ENCODE measurements around a stretch of chr18.

GRCh38 chr18:76545785-76546427 lies 50.9 kb upstream of the ZNF516 start:
- PRO-cap = no peak
- RAMPAGE, long total RNA = no peak

- PRO-cap = no peak
- RAMPAGE, long total RNA = no peak
Measured at GRCh38 chr18:76573263-76573811, 78.3 kb upstream of the ZNF516 start.

DNA sequence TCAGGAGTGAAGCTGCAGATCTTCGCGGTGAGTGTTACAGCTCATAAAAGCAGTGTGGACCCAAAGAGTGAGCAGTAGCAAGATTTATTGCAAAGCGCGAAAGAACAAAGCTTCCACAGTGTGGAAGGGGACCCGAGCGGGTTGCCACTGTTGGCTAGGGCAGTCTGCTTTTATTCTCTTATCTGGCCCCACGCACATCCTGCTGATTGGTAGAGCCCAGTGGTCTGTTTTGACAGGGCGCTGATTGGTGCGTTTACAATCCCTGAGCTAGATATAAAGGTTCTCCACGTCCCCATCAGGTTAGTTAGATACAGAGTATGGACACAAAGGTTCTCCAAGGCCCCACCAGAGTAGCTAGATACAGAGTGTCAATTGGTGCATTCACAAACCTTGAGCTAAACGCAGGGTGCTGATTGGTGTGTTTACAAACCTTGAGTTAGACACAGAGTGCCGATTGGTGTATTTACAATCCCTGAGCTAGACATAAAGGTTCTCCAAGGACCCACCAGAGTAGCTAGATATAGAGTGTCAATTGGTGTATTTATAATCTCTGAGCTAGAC lies 104.3 kb upstream of the ZNF516 start:
- PRO-cap = no peak
- RAMPAGE, long total RNA = no peak

GRCh38 chr18:76678363-76678644 lies 144.1 kb upstream of the ZNF236 start:
- PRO-cap = no peak
- RAMPAGE, long total RNA = no peak

DNA sequence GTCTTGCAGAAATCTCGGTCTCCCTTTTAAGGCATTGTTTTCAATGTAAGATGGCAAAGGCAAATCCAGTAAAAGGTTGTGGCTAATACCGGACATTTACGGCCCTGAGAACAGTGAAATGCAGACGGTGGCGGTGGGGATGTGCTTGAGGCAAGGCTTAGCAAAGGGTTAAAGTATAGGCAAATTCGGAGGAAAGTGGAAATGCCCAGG lies 114.7 kb upstream of the ZNF236 start:
- PRO-cap = no peak
- RAMPAGE, long total RNA = no peak

GRCh38 chr18:76953478-76953908 lies 131.1 kb downstream of the ZNF236 start:
- PRO-cap = no peak
- RAMPAGE, long total RNA = no peak

- PRO-cap = no peak
- RAMPAGE, long total RNA = no peak
Measured at GRCh38 chr18:77061830-77062152, 70.8 kb downstream of the MBP start.

GRCh38 chr18:77088745-77089740 lies 43.5 kb downstream of the MBP start:
- PRO-cap = unidirectional peak, plus-strand start at chr18:77089638
- RAMPAGE, long total RNA = no peak

DNA sequence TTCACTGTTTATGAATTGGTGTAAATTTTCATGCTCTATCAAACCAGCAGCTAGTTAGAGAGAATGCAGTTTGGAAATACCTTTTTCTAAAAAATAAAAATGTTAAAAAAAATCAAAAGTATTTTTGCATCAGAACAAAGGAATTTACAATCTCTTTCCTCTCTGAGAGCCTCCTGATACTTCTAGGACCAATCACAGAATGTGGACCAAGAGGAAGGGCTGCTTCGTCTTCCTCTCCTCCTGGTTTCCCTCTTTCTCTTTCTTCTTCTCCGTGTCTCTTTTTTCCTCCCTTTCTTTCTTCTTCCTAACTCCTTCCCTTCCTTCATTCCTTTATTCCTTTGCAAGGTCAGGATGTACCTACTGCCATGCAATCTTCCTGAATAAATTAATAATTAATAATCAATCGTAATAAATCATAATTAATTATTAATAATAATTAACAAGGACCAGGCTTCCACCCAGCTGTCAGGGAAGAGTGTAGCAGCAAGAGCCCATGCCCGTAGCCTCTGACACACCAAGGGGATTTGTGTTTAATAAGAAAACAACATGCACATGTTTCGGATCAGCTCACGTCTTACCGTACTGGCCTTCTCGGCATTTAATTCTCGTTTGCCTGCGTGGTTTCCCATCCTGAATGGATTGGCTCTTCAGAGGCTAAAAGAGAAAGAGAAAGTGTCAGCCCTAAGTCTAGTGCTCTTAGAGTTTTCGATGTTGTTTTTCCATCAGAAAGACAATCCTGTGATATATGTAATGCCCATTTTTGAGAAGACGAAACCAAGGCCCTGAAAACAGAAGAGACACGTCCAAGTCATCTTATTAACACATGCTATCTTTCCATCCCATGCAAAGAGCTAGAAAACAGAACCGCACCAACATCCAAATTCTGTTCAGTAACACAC lies 27.7 kb downstream of the MBP start:
- PRO-cap = no peak
- RAMPAGE, long total RNA = no peak

GRCh38 chr18:77111234-77111860 lies 21.2 kb downstream of the MBP start:
- PRO-cap = no peak
- RAMPAGE, long total RNA = no peak

- PRO-cap = no peak
- RAMPAGE, long total RNA = no peak
Measured at GRCh38 chr18:77118758-77119280, 13.8 kb downstream of the MBP start.

- PRO-cap = no peak
- RAMPAGE, long total RNA = no peak
Measured at GRCh38 chr18:77123285-77123594, 9.3 kb downstream of the MBP start.

DNA sequence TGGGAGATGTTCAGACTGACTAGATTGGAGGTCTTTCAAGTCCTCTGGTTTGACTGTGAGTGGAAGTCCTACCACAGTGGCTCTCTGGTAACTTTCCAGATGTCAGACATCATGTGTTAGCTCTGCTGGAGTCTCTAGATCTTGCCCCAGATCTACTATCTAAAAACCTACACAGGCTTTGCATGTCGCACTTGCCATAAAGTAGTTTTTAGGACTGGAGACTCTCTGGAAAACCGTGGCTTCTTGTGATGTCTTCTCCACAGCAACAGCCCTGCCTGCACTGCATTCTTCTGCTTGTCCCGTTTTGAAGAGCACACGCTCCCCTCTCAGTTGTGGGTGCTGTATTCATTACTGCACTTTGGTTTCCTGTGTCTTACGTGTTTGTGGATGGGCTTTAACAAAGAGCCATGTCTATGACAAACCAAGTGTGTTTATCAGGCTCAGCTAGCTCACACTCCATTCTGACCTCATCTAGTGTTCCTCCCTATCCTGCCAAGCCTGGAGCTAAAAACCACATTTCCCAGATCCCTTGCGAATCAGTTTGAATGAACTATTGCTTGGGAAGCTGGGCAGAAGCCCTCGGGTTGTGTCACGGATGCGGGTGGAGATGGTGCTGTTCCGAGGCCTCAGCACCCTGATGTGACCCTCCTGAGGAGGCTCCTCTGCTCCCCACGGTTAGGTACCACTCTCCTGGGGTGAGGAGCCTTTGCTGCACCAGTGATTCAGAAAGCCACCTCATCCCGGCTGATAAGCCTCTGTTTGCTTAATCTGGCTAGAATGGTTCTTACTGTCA lies 116.4 kb downstream of the GALR1 start:
- PRO-cap = no peak
- RAMPAGE, long total RNA = no peak

GRCh38 chr18:78734435-78734721 lies 245.2 kb upstream of the SALL3 start:
- PRO-cap = no peak
- RAMPAGE, long total RNA = no peak

- PRO-cap = no peak
- RAMPAGE, long total RNA = no peak
Measured at GRCh38 chr18:79047403-79047939, 21.7 kb upstream of the ATP9B start.

GRCh38 chr18:79371324-79372063 lies 24.2 kb upstream of the NFATC1 start:
- PRO-cap = no peak
- RAMPAGE, long total RNA = no peak

DNA sequence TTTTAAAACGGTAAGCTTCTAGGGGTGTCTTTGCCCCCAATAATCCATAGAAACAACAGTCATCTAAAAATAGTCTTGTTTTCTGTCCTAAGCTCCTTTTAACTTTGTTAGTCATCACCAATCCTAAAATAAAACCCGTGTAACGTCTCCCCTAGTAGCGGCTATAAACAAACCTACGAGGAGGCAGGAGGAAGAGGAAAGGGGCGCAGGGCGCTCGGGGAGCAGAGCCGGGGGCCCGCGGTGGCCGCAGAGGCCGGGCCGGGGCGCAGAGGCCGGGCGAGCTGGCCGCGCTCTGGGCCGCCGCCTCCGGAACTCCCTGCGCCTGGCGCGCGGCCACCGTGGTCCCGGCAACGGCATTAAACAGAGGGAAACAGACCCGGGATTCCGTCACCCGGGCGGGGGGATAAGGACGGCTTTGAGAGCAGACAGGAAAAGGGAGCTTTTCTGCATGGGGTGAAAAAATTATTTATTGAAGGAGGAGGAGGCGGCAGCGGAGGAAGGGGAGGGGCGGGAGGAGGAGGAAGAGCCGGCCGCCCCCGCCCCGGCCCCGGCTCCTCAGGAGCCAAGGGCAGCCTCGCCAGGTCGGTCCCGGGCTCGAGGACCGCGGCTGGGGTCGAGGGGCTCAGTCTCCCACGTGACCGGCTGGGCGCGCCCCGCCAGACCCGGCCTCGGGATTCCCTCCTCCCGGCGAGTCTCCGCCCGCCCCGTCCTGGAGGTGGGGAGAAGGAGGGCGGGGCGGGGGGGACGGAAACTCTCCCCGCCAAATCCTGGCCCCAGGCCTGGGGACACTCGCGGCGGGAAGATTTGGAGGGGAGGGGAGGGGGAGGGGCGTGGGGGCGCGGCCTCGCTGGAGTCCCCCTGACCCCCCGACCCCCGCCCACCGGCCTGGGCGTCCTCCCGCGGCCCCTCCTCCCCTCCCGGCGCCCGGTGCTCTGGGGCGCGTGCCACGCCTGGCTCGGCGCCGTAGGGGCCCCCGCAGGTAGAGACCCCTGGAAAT lies 1.8 kb upstream of the NFATC1 start:
- PRO-cap = unidirectional peak, plus-strand start at position 268 of the sequence; bidirectional peak, plus-strand start at position 382 of the sequence, minus-strand start at position 315 of the sequence; bidirectional peak, plus-strand start at position 558 of the sequence, minus-strand start at position 636 of the sequence
- RAMPAGE, long total RNA = no peak

DNA sequence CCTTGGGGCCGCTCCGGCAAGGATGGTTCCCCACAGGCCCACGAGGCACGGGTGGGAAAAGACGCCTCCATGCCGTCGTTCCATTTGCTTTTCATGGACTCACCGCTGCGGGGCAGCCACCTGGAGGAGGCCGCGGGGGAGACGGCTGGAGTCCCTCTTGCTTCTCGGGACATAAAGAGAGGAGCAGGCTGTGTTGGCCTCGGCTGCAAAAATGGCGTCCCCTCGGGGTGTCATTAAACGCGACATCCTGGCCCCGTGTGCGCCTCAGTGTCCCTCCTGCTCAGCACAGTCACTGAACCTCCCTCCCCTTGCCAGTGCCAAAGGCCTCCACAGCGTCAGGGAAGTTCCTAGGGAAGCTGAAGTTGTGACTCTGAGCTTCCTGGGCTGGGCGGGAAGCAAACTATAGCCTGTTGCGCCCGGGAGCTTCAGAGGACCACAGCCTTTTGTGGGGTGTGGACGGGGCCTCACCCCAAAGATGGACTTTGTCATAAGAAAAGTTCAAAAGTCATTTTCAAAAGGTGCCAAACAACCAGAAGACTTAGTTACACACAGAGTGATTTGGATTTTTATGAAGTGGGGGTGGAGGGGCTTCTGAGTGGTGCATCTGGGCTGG lies 63.6 kb downstream of the NFATC1 start:
- PRO-cap = no peak
- RAMPAGE, long total RNA = no peak

GRCh38 chr18:79495987-79496553 lies 100.3 kb downstream of the NFATC1 start:
- PRO-cap = no peak
- RAMPAGE, long total RNA = no peak

- PRO-cap = no peak
- RAMPAGE, long total RNA = no peak
Measured at GRCh38 chr18:79516148-79517210, 120.7 kb downstream of the NFATC1 start.